ENCODE results near the genes GPC5, DCT and CLDN10.

- PRO-cap = no peak
- RAMPAGE, long total RNA = no peak
Measured at GRCh38 chr13:87516764-87517104, 154.4 kb upstream of the SLITRK5 start.

DNA sequence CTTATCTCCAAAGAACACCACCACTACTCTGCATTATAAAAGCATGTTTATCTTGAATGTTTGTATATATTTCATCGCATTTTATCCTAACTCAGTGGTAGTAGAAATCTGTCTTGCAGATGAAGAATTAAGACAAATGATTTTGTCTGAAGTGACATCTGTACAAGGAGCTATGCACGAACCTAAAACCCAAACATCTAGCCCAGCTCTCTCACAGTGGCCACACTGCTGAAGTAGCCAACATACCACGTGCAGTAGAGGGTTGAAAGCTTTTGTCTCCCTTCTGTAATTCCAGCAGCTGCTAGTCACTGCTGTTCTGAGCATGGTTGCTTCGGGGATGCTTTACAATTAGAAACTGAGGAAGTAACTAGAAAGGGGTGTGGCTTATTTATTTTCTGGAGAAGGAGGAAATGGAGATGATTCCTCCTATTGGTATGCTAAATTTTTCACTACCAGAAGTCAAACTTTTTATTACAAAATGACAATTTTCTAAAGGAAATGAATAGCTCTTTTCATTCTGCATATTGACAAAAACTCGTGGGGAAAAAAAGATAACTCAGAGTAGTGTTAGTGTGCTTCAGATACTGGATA, 243.9 kb upstream of the GPC5 start:
- PRO-cap = no peak
- RAMPAGE, long total RNA = no peak

DNA sequence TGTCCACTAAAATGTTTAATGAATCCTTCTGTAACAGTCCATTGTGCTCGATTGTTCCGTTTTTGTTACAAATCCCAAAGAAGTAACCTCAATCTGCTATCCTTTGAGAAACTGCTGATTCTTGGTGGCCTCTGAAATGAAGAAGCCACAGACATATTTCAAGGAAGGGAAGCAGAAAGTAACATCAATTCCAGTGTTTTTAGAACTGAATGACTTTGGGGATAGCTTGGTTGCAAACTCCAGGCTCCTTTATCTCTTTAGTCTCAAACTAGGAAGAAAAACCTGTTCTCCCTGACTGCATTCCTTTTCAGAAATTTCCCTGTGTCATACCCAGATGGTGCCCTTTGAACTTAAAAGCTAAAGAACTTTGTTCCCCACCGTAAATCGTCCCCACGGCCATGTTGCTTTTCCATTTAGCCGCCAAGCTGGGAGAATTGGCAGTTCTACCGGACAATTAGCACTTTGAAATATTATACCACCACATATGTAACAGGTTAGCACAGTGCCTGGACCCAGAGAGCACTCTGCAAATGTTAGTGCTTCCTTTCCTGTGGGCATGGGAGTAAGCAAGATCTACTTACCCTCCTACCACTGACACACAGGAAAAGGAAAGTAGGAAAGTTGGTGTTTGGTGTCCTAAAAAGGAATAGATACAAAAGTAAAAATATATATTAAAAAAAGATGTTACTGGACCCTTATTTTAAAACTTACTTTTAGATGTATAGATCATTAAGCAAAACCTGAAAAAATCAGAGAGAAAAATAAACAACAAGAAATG, 242.9 kb upstream of the GPC5 start:
- PRO-cap = no peak
- RAMPAGE, long total RNA = no peak

- PRO-cap = no peak
- RAMPAGE, long total RNA = no peak
Measured at GRCh38 chr13:91351514-91352499, 46.6 kb upstream of the GPC5 start.

DNA sequence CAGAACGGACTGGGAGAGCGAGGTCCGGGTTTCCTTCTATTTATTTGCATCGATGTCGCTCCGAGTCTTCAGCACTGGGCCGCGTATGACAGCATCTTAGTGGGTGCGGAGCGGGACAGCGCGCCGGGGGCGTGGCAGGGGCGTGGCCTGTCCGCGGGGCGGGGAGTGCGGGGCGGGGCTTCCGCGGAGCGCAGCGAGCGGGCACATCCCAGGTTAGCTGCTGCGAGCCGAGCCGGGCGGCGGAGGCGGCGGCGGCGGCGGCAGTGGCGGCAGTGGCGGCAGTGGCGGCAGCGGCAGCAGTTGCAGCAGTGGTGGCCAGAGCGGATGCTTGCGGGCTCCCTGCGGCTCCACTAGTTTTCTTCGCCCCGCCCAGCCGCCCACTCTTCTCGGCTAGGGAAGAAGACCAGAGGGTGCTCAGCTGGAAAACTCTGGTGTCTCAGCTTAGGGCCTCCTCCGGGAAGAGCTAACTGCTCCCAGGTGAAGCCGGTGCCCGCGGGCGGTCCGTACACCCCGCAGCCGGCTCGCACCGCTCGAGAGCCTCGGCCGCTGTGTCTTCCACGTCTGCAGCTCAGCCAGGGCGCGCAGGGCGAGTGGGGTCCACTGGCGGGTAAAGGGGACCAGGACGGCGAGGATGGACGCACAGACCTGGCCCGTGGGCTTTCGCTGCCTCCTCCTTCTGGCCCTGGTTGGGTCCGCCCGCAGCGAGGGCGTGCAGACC, at the start of gene GPC5:
Gene GPC5 (plus strand): TSS at position 206 of the 718 bp plus-strand sequence.
- PRO-cap = no peak
- RAMPAGE, long total RNA = no peak

- PRO-cap = no peak
- RAMPAGE, long total RNA = no peak
Measured at GRCh38 chr13:92806302-92806736, 420.3 kb upstream of the GPC6 start.

GRCh38 chr13:93216182-93216781, 10.3 kb upstream of the GPC6 start:
- PRO-cap = no peak
- RAMPAGE, long total RNA = no peak

- PRO-cap = no peak
- RAMPAGE, long total RNA = no peak
Measured at GRCh38 chr13:93225625-93226348, 820 bp upstream of the GPC6 start.

- PRO-cap = no peak
- RAMPAGE, long total RNA = no peak
Measured at GRCh38 chr13:93248423-93249086, 21.9 kb downstream of the GPC6 start.

DNA sequence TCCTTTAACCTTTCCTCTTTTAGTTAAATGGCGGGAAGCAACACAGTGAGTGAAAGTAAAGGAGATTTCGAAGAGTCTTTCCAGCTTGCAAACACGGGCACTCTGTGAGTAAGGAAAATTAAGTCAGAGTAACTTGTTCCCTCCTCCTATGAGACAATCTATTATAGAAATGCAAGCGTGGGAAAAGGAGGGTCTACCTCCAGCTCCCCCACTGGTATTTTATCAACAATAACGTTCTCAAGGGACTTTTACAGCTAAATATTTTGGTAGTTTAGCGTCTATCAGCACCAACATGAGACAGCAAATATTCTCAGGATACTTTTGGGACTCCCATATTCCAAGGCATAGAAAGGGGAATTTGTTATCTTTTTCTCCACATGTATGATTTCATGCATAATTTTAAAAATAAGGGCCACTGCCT, 152.7 kb downstream of the DCT start:
- PRO-cap = no peak
- RAMPAGE, long total RNA = no peak

DNA sequence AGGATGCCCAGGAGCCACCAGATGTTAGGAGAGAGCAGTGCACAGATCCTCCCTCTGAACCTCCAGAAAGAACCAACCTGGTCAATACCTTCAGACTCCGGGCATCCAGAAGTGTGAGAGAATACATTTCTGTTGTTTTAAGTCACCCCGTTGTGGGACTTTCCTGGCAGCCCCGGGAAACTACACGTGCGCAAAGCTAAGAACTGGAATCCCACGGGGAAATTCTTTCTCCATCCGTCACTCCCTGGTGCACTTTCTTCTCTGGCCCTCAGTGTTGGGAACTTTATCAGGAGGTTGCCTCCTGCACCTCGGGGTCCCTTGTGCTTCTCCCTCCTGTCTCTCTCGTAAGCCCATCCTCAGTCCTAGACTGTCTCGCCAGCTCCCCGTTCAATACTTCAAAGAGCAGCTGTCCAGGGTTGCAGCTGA, 137.0 kb downstream of the DCT start:
- PRO-cap = unidirectional peak, plus-strand start at position 286 of the sequence
- RAMPAGE, long total RNA = no peak

DNA sequence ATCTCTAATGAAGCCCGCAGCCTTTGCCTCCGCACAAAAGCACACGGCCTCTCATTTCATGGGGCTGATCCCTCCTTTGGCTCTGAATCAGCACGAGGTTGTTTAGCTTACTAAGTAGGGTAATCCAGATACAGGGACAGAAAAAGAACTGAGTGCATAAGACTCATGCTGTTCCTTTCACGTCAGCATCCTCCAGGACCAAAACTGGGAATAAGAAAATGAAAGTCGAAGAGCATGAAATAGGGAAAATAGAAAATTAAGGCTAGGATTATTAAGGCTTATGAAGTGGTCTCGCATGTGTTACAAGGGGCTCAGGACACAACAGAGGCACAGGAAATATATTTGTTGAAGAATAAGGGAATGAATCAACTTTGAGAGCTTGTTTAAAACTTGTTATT, 136.2 kb downstream of the DCT start:
- PRO-cap = bidirectional peak, plus-strand start at position 139 of the sequence, minus-strand start at position 84 of the sequence
- RAMPAGE, long total RNA = no peak

- PRO-cap = no peak
- RAMPAGE, long total RNA = no peak
Measured at GRCh38 chr13:94433335-94433756, 46.1 kb downstream of the DCT start.

DNA sequence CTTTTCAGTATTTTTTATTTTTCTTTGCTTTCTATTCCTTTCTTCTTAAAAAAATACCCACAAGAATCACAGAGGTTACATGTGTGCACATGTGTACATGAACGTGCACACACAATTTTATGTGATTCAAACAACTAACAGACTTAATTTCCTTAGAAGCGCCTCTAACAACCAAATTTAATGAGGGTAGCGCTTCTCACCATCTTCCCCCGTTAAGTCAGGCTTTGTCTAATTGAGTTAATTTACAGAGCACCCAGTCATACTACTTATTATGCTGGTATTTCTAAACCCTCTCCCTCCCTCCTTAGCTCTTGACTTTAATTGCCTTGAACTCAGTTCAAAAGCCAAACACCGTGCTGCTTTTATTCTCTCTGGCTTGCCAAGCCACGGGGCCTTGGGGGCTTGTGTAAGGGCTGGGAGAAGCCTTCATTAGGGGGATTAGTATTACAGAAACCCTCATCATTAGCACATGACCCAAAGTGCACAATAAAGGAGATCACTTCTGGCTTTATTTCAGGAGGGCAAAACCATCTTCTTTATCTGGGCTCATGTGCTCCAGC, at the start of gene DCT:
Gene DCT (minus strand): TSS at position 338 of the 560 bp plus-strand sequence.
- PRO-cap = no peak
- RAMPAGE, long total RNA = no peak

GRCh38 chr13:94548099-94548805, 47.7 kb downstream of the TGDS start:
- PRO-cap = no peak
- RAMPAGE, long total RNA = no peak

DNA sequence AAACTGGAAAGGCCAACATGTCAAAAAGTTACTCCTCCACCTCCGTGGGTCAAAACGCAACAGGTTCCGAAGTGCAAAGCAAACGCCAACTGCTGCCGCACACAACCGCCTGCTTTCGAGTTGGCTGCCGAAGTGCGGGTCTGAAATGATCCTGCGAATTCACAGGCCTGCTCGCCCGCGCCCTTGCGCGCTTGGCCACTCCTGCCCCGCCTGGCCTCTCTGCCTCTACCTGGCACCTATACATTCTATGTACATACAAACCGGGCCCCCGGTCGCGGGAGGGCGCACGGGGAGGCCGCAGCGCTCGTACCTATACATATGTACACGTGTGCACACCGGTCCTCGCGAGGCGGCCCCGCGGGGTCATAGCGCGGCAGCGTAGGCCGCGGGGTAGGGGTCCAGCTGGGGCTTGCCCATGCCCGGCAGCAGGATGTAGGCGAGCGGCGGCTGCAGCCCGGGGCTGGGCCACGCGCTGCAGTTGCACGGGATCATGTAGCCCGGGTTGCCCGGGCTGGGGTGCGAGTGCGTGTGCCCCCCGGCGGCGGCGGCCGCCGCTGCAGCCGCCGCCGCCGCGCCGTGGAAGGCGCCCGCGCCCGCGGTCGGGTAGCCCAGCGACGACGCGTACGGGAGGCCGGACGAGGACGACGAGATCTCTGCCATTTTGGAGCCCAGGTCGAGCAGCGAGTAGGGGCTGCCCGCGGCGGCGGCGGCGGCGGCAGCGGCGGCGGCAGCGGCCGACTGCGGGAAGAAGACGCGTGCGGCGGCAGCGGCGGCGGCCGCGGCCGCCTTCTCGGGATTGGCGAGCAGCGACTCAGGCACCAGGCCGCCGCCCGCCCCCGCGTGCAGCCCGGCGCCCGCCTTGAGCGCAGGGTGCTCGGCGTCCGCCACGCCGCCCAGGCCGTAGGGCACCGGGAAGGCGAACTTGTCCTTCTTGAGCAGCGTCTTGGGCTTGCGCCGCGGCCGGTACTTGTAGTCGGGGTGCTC, 1.2 kb downstream of the SOX21 start:
- PRO-cap = no peak
- RAMPAGE, long total RNA = no peak

DNA sequence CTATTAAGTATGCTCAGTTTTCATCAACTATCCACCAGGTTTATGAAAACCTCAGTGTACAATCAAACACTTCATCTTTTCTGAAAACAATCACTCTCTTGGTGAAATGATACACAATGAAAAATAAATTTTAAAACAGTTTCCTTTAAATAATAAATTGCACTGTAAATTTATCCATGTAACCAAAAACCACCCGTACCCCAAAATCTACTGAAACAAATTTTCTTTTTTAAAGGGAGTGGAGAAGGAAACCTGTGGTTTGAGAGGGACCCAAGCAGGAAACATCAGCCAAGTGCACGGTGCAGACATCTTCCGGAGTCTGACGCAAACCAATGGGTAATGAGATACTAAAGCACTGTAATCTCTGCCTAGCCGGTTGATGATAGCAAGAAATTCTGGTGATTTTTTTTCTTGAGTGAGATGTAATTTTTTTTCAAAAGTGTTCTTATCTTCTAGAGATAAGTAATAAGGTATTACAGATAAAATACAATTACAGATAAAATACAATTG, 115.4 kb downstream of the ABCC4 start:
- PRO-cap = no peak
- RAMPAGE, long total RNA = no peak

DNA sequence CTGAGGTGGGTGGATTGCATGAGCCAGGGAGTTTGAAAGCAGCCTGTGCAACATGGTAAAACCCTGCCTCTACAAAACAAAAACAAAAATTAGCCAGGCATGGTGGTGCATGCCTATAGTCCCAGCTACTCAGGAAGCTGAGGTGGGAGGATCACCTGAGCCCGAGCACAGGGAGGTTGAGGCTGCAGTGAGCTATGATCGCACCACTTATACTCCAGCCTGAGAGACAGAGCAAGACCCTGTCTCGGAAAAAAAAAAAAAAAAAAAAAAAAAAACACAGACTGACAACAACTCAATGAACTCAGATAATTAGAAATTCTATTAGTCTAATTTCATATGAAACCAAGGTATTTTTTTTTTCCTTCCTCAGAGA, 22.7 kb downstream of the ABCC4 start:
- PRO-cap = unidirectional peak, plus-strand start at position 263 of the sequence
- RAMPAGE, long total RNA = no peak

- PRO-cap = no peak
- RAMPAGE, long total RNA = start-site peak on the plus strand at chr13:95552713-95552720, 31 and 9 reads in 2 replicates
Measured at GRCh38 chr13:95551982-95553107, at the start of gene CLDN10. TSS of gene CLDN10 (plus strand) at chr13:95552720.

DNA sequence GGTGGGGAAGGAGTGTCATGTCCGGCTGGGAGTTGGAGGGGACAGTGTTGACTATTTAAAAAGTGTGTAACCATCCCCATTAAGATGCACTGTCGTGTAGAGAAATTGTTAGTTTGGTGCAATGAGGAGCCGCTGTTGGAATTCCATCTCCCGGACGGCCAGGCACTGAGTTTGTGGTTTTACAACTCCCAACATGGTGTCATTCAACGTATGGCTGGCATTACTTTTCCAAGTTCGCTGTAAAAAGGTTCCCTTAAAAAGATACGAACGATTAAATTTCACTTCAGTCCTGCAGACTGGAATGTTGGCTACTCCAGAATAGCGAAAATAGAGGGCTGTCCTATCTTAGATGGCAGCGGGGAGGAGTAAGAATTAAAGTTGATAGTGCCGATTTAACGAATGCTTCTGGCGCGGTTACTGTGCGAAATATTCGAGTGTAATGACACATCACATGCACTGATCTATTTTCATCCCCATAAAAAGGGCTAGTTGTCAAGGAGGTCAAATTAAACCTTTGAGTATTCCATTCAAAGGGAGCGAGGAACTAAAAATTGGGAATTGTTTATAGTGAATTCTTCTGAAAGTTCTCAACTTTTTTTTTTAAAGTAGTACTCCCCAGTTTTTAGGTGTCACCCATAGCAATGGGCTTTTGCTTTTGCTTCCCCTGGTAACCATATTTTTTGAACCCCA, 982 bp downstream of the DNAJC3 start:
- PRO-cap = unidirectional peak, plus-strand start at position 111 of the sequence
- RAMPAGE, long total RNA = no peak

All from urinary bladder (tissue), 3 donors.